Fibroblast of villous mesenchyme (primary cell): ENCODE measurements around the genes RBP1, NMNAT3, TFDP2 and PLS1.

DNA sequence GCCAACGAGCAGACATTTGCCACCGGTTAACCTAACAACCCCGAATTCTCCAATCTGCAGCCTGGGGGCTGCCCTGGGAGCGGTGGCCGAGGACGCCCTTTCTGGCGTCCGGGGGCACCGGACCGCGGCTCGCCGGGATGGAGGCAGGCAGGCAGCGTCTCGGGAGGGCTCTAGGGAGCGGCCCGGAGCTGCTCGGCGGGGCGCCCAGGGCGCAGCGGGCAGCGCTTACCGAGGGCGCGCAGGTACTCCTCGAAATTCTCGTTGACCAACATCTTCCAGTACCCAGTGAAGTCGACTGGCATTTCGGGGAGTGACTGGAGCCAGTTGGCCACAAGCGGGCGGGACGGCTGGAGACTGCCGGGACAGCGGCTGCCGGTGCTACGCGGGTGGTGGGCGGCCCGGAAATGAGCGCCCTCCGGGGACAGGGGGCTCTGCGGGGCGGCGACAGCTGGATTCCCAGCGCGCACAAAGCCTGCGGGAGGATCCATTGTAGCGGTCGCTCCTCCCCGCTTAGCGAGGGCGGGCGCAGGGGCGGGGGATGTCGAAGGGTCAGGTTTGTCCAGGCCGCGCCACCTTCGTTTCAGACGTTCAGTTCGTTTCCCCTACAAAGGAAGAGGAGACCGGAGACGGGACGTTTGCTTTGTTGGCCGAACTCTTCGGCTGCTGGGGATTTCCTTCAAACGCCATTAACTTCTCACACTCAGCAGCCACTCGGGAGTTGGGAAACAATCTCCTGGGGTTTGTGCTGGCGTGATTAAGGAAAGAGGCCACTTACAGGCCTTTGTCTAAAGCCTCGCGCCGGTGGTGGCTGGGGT lies at the start of gene RBP1:
RBP1 (minus strand) TSS at position 512 of the 815 bp plus-strand sequence.
- CAGE, long polyA plus RNA: no peak

- CAGE, long polyA plus RNA: no peak
These were observed 1.2 kb upstream of the RBP1 start for GRCh38 chr3:139540742-139541213.

DNA sequence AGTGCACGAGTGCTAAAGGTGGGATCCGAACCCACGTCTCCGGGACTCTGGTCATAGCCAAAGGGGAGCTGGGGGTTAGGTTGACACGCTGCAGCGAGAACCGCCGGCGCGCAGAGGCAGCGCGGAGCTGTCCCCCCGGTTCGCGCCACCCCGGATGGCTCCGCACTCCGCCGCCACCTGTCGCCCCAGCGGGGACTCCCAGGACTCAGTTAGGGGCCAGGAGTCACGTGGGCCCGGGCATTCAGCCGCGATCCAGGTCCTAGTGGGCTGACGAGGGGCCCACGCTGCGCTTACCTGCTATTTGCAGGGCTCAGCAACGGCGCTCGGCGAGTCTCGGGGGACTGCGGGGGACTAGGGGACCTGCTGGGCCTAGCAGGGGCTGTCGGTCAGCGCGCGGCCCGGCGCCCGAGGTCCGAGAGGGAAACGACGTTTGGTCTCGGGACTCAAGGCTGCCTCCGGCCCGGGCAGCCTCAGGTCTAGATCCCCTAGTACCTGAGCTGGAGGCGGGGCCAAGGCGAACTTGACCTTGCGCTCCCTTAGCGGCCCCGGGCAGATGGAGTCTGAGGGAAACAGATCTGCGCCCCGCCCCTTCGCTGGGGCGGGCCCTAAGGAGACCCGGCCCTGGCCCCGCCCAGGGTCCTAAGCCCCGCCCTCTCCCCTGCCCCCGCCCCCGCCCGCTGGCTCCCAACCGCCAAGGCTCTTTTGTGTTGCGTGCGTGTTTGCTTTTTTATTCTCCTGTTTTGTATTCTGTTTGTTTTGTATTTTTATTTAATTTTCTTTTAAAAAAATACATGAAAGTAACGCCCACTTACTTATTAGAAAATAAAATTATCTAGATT lies at the start of gene NMNAT3:
NMNAT3 (minus strand) TSS at position 562 of the 839 bp plus-strand sequence.
- CAGE, long polyA plus RNA: no peak

GRCh38 chr3:139774461-139774759 lies 96.6 kb upstream of the NMNAT3 start:
- CAGE, long polyA plus RNA: no peak

GRCh38 chr3:140563704-140564197 lies 114.1 kb upstream of the TRIM42 start:
- CAGE, long polyA plus RNA: no peak

DNA sequence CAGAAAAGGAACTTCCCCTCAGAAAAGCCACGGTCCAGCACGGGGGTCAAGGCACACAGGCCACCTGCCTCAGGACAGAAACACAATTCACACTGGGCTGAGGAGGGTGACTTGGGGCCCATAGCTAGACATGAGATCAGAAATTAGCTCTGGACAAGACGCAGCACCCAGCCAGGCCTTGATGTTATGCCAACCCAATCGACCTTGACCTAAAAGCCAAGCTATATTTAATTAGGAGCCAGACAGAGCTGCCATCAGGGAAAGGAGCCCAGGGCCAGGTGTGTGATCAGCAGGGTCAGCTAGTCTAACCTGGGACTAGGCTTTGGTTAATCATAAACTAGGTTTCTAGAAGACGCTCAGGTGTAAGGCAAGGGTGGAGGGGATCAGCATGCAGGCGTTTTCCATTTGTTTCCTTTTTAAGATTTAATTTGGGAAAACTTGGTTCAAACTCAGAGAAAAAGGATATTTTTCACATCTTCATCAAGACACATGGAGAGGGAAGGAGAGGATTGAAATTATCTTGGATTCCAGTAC lies 23.8 kb upstream of the SLC25A36 start:
- CAGE, long polyA plus RNA: no peak

GRCh38 chr3:141243360-141243768 lies 11.7 kb downstream of the PXYLP1 start:
- CAGE, long polyA plus RNA: no peak

GRCh38 chr3:141401991-141402447 lies 33.7 kb downstream of the ZBTB38 start:
- CAGE, long polyA plus RNA: no peak

DNA sequence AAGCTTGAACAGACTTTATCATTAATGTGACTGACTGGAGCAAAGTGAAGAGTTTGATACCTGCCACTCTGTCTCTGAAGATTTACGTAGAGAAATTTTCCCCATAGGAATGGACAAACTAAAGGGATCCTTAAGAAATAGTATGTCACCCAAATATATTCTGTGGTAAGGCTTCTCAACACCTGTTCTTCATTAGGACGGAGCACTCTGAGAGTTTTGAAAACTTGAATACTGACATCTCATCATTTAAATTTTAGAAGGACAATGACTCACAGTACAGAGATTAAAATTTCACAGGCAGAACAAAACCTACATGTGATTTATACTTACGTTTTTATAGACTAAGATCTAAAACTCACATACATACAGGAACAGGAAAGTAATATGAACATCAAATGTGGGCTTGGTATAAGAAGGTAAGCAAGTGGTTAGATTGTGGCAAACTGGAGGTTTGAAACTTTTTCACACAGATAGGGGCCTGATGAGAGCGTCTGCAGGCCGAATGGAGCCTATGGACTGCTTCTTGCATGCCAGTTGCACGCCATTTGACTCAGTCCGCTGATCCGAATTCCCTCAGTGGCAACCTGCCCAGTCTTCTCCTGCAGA lies 45.6 kb downstream of the ZBTB38 start:
- CAGE, long polyA plus RNA: no peak

GRCh38 chr3:141426418-141426879 lies 58.1 kb downstream of the ZBTB38 start:
- CAGE, long polyA plus RNA: no peak

- CAGE, long polyA plus RNA: no peak
These were observed 44.1 kb upstream of the RASA2 start for GRCh38 chr3:141442333-141443511.

DNA sequence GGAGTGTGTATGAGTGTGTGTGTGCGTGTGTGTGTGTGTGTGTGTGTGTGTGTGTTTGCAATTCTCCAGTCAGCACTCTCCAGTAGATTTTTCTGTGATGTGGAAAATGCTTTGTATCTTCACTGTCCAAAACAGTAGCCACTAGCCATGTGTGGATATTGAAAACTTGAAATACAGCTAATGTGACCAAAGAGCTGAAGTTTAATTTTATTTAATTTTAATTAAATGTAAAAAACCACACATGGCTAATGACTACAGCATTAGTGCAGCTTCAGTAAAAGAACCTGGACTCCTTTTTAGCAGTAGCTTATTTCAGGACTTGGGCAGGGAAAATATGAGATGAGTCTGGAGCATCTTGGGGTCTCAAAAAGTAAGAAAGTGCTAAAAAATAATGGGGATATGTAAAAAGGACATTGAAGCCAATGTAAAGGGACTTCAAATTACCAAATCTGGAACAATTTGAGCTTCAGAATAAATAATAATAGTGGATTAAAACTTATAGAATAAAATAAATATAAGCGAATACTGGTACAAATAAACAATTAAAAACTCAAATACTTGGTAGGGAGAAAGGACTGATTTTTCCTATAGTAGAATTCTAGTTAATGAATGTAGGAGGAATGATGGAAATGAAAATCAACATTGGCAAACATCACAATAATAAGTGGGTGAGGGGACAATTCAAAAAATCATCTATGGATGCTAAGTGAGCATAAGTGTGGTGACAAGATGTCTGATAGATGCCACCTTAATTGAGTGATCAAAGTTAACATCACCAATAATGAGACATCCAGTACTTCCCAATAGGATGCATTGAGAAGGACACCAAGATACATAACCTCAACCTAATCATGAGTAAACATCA lies 62.9 kb downstream of the RASA2 start:
- CAGE, long polyA plus RNA: no peak

DNA sequence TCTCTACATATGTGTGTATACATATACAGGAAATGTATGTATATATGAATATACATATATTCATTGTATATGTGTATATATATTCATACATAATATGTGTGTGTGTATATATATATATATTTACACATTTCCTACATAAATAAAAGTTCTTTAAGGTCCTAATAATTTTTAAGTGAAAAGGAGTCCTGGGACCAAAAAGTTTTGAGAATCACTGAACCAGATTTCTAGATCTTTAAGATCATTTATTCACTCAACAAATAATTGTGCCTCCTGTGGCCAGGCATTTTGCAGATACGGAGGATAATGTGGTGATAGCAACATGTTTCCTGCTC lies 542 bp upstream of the RNF7 start:
- CAGE, long polyA plus RNA: no peak

GRCh38 chr3:141830572-141830878 lies 45.9 kb upstream of the ATP1B3 start:
- CAGE, long polyA plus RNA: no peak

DNA sequence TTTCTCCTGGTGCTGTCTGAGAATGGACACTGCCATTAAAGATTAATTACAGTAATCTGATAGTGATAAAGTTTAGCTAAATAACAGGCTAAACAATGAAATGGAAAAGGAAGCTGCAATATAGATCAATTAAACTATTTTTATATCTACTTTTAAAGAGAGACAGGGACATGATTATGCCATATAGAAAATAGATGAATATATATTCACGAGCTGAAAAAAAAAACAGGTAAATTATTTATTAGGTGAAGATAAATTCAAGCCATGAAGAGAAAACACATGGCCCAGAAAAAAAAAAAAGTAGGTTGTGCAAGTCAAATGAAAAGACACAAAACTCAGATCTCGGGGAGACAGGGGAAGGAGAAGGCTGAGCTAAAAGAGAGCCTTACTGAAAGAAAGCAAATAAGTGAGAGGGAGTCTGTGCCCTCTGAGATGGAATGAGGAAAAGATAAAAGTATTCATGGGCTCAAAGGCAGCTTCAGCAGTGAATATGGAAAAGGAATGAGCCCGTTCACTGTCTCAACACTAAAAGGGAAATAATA lies 1.4 kb downstream of the TFDP2 start:
- CAGE, long polyA plus RNA: no peak

GRCh38 chr3:142148728-142149910 lies at the start of gene TFDP2:
TSS of gene TFDP2 (minus strand) at chr3:142149544.
- CAGE, long polyA plus RNA: no peak

GRCh38 chr3:142595457-142596564 lies at the start of gene PLS1:
TSS of gene PLS1 (plus strand) at chr3:142596393.
- CAGE, long polyA plus RNA: no peak

DNA sequence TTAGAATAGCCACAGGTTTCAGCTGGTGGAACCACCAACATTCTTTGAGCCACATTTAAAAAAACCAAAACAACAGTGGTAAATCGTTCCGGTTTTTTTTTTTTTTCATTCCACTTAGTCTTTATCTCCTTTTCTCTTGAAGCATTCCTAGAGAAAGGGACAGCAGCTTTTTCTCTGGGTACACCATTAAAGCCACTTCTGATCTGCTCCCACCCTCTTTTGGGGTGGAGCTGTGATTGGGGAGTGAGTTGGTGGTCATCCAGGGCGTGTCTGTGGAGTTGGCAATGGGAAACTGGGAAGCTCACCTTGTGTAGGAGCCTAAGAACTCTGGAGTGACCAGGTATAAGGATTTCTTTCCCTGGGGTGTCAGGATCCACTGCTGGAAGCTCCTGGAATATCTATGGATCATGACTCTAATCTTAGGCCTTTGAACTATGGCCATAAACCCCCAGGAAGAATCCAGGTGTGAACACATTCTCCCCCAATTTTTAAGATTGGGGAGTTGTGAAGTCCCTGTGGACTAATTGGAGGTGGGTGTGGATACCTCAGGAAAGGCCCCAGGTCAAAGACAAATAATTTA lies 5.9 kb downstream of the PLS1 start:
- CAGE, long polyA plus RNA: no peak

- CAGE, long polyA plus RNA: no peak
These were observed 49.1 kb downstream of the PLS1 start for GRCh38 chr3:142645218-142645827.

DNA sequence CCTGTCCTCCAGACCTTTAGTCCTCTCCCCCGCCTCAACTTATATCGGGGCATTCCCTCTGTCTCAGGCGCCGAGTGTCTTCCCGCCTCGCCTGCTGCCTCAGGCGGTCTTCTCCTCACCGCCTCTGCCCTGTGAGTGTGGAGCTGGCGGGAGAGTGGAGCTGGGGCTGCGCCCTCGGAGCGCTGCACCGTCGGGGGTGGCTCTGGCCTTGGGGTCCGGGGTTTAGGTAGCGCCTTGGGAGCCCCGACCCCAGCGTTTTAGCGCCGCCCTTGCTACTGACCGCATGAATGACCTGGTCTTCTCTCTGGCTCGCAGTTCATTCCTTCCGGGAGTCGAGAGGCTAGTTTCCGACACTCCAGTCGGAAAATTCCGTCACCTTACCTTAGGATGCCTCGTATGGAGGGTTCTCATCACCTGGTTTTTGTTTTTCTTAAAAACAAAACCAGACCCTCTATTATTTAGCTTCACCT lies 966 bp downstream of the TRPC1 start:
- CAGE, long polyA plus RNA: no peak